K562 (cell line): ENCODE measurements around a stretch of chr9.

DNA sequence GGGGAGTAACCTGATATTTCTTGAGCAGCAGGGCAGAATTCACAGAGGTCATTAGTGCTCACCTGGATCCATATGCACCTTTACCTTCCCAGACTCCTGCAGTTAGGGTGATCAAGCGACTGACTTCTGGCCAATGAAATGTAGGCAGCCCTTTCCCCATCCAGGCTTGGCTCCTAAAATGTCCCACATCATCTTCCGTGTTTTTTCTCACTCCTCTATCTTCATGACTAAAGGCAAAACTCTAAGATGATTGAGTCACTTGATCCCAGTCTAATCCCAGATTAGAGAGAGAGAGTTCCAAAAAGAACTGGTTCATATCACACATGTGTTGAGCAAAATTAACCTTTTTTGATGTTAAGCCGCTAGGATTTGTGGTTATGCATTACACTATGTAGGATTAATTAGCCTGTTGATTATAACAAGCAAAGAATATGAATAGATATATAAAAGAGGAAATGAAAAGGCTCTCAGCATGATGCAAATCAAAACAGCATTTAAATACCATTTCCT, 187.8 kb upstream of the S1PR3 start:
- RAMPAGE, long total RNA: no peak
- RRBS: no CpG with 5 or more reads among the region's 3 CpGs
PRO-cap:
- standard: no peak
- CoPRO, capped RNA only, 2 experiments: no peak in any of the 2 experiments
- CoPRO, capped and uncapped RNA, 2 experiments: no peak in any of the 2 experiments
- CoPRO, uncapped RNA only, 2 experiments: no peak in any of the 2 experiments
CAGE:
- cytosol, long polyA plus RNA: no peak
- long polyA plus RNA: no peak
- nucleolus, long total RNA: no peak
- nucleus, long polyA plus RNA: no peak

DNA sequence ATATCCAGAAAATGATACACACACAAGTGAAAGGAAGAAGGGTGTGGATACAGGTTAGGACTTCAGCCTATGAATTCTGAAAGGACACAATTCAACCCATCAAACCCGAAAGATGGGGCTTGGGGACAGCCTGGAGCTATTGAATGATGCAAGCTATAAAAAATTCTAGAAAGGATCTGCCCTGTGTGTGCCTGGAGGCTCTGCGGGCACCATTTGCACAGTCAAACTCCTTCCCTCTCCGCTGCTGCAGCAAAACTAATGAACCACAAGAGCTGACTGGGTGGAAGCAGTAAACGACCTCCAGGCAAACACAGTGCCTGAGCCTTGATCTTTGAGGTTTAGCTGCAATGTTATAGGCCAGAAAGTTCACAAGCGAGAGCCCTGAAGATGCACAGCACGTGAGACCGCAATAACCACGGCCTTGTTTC, 69.3 kb upstream of the S1PR3 start:
- RAMPAGE, long total RNA: no peak
- RRBS: no CpG with 5 or more reads among the region's 8 CpGs
PRO-cap:
- standard: no peak
- CoPRO, capped RNA only, 2 experiments: no peak in any of the 2 experiments
- CoPRO, capped and uncapped RNA, 2 experiments: no peak in any of the 2 experiments
- CoPRO, uncapped RNA only, 2 experiments: no peak in any of the 2 experiments
CAGE:
- cytosol, long polyA plus RNA: no peak
- long polyA plus RNA: no peak
- nucleolus, long total RNA: no peak
- nucleus, long polyA plus RNA: no peak

DNA sequence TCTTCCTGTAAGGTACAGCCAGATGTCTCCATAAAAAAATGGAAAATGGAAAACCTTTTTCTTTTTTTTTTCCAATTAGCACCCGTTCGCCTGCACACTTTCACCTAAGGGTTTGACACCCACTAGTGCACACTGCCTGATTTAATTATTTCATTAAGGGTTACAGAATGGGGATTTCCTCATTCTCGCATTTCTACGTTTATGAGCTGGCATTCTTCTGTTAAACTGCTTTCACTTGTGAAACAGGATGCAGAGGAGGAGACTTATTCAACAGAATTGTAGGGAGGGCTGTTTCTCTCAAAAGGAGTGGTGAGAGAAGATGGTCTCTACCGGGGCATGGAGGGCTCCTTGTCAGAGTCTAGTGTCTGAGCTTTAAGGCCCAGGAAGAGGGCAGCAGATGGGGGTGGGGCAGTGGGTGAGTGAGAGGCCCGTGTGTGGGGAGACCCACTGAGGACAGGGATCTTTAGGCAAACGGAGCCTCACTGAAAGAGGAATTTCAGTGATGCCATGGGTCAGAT, 2.1 kb upstream of the S1PR3 start:
- RAMPAGE, long total RNA: no peak
- RRBS: no CpG with 5 or more reads among the region's 7 CpGs
PRO-cap:
- standard: no peak
- CoPRO, capped RNA only, 2 experiments: no peak in any of the 2 experiments
- CoPRO, capped and uncapped RNA, 2 experiments: no peak in any of the 2 experiments
- CoPRO, uncapped RNA only, 2 experiments: no peak in any of the 2 experiments
CAGE:
- cytosol, long polyA plus RNA: no peak
- long polyA plus RNA: no peak
- nucleolus, long total RNA: no peak
- nucleus, long polyA plus RNA: no peak

GRCh38 chr9:88990546-88991038, 676 bp upstream of the S1PR3 start:
- RAMPAGE, long total RNA: no peak
- RRBS: 89% methylated on average over 6 of the region's 25 CpGs
PRO-cap:
- standard: no peak
- CoPRO, capped RNA only, 2 experiments: no peak in any of the 2 experiments
- CoPRO, capped and uncapped RNA, 2 experiments: no peak in any of the 2 experiments
- CoPRO, uncapped RNA only, 2 experiments: no peak in any of the 2 experiments
CAGE:
- cytosol, long polyA plus RNA: no peak
- long polyA plus RNA: no peak
- nucleolus, long total RNA: no peak
- nucleus, long polyA plus RNA: no peak

GRCh38 chr9:89226139-89226610, 47.6 kb upstream of the SHC3 start:
- RAMPAGE, long total RNA: no peak
- RRBS: no CpG with 5 or more reads among the region's 4 CpGs
PRO-cap:
- standard: no peak
- CoPRO, capped RNA only, 2 experiments: no peak in any of the 2 experiments
- CoPRO, capped and uncapped RNA, 2 experiments: no peak in any of the 2 experiments
- CoPRO, uncapped RNA only, 2 experiments: no peak in any of the 2 experiments
CAGE:
- cytosol, long polyA plus RNA: no peak
- long polyA plus RNA: no peak
- nucleolus, long total RNA: no peak
- nucleus, long polyA plus RNA: no peak

DNA sequence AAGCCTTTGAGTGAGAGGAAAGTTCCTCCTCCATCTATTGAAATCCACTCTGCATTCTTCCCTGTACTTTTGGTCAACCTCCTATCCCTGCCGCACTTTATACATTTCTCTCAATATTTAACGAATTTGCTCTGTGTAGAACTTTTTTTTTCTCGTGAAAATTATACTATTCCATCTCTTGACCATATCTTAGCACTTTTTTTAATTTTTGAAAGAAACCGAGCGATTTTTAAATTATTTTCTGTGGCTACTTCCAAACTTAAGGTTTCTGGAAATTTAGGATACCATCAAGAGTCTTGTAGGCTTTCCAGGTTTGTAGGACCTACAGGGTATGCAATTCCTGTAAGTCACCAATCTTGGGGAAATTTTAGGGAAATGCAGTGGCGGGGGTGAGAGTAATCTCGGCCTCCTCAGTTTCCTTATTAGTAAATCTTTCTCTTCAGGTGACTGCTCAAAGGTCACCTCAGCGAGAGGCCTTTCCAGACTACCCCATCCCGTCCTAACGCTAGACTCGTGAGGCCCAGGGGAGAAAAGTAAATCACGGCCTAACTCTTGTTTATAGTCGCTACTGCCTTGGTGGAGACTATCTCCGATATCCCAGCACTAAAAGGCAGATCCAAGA, 498 bp upstream of the SECISBP2 start:
- RAMPAGE, long total RNA: no peak
- RRBS: no CpG with 5 or more reads among the region's 14 CpGs
PRO-cap:
- standard: no peak
- CoPRO, capped RNA only, 2 experiments: no peak in any of the 2 experiments
- CoPRO, capped and uncapped RNA, 2 experiments: no peak in any of the 2 experiments
- CoPRO, uncapped RNA only, 2 experiments: peak in 2 of 2 experiments; most common plus-strand start position 237 of the sequence (in 1); most common minus-strand start position 72 of the sequence (in 1)
CAGE:
- cytosol, long polyA plus RNA: no peak
- long polyA plus RNA: no peak
- nucleolus, long total RNA: no peak
- nucleus, long polyA plus RNA: no peak

DNA sequence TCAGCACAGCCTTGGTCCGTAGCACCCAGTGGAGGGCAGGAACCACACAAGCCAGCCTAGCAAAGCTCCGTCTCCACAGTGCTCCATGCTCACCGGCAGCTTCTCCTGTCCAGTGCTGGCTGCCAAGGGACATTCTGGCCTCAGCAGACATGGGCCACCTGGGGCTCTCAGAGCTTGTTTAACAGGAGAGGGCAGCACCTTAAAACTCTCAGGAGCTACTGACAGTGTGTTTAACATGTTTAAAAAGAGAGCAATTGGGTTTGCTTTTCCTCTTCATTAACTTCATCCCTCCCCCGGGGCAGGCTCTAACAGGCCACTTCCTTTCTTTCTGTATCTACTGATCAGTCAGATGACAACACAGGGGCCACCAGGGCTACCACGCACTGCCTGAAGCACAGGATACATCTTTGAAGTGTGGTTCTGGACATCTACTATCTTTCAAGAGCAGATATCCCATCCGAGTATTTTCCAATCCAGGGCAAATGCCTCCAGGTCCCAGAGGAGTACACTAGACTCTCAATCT, 57.1 kb downstream of the SECISBP2 start:
- RAMPAGE, long total RNA: no peak
- RRBS: no CpG with 5 or more reads among the region's 6 CpGs
PRO-cap:
- standard: no peak
- CoPRO, capped RNA only, 2 experiments: no peak in any of the 2 experiments
- CoPRO, capped and uncapped RNA, 2 experiments: no peak in any of the 2 experiments
- CoPRO, uncapped RNA only, 2 experiments: no peak in any of the 2 experiments
CAGE:
- cytosol, long polyA plus RNA: no peak
- long polyA plus RNA: no peak
- nucleolus, long total RNA: no peak
- nucleus, long polyA plus RNA: no peak

- RAMPAGE, long total RNA: no peak
- RRBS: no CpG with 5 or more reads among the region's 16 CpGs
PRO-cap:
- standard: no peak
- CoPRO, capped RNA only, 2 experiments: no peak in any of the 2 experiments
- CoPRO, capped and uncapped RNA, 2 experiments: no peak in any of the 2 experiments
- CoPRO, uncapped RNA only, 2 experiments: no peak in any of the 2 experiments
CAGE:
- cytosol, long polyA plus RNA: no peak
- long polyA plus RNA: no peak
- nucleolus, long total RNA: no peak
- nucleus, long polyA plus RNA: no peak
Observed at GRCh38 chr9:89408496-89409308, 89.2 kb downstream of the SEMA4D start.

- RAMPAGE, long total RNA: no peak
- RRBS: no CpG with 5 or more reads among the region's 13 CpGs
PRO-cap:
- standard: no peak
- CoPRO, capped RNA only, 2 experiments: no peak in any of the 2 experiments
- CoPRO, capped and uncapped RNA, 2 experiments: no peak in any of the 2 experiments
- CoPRO, uncapped RNA only, 2 experiments: no peak in any of the 2 experiments
CAGE:
- cytosol, long polyA plus RNA: no peak
- long polyA plus RNA: no peak
- nucleolus, long total RNA: no peak
- nucleus, long polyA plus RNA: no peak
Observed at GRCh38 chr9:89426454-89427096, 71.3 kb downstream of the SEMA4D start.

DNA sequence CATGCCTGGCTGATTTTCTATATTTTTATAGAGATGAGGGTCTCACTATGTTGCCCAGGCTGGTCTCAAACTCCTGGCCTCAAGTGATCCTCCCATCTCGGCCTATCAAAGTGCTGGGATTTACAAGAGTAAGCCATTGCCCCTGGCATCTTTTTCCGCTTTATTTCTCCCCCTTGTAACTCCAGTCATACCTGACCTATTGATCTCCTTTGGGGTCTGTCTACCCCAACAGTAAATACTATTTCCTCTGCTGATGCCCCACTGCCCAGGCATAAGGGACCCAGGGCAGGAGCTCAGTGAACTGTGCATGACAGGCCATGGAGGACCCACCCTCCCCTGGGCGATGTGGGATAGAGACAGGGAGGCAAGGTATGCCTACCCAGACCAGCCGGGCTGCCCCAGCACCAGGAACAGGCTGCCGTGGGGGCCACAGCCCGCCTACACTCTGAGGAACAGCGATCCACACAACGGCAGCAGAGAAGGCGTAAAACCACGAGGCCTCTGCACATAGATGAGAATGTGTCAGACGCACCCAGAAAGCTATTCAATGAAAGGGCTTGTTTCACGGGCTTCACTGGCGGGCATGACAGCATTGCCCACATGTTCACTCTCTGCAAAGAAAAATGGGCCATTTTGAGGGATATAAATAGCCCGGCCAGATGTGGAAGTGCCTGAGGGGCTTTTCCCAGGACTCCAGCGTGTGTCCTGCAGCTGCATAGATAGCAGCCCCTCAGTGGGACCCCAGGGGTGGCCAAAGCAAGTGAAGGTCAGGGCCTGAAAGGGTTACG, 49.6 kb downstream of the SEMA4D start:
- RAMPAGE, long total RNA: no peak
- RRBS: no CpG with 5 or more reads among the region's 16 CpGs
PRO-cap:
- standard: no peak
- CoPRO, capped RNA only, 2 experiments: no peak in any of the 2 experiments
- CoPRO, capped and uncapped RNA, 2 experiments: no peak in any of the 2 experiments
- CoPRO, uncapped RNA only, 2 experiments: no peak in any of the 2 experiments
CAGE:
- cytosol, long polyA plus RNA: no peak
- long polyA plus RNA: no peak
- nucleolus, long total RNA: no peak
- nucleus, long polyA plus RNA: no peak

- RAMPAGE, long total RNA: no peak
- RRBS: no CpG with 5 or more reads among the region's 7 CpGs
PRO-cap:
- standard: no peak
- CoPRO, capped RNA only, 2 experiments: no peak in any of the 2 experiments
- CoPRO, capped and uncapped RNA, 2 experiments: no peak in any of the 2 experiments
- CoPRO, uncapped RNA only, 2 experiments: no peak in any of the 2 experiments
CAGE:
- cytosol, long polyA plus RNA: no peak
- long polyA plus RNA: no peak
- nucleolus, long total RNA: no peak
- nucleus, long polyA plus RNA: no peak
Observed at GRCh38 chr9:89477361-89477784, 20.5 kb downstream of the SEMA4D start.

DNA sequence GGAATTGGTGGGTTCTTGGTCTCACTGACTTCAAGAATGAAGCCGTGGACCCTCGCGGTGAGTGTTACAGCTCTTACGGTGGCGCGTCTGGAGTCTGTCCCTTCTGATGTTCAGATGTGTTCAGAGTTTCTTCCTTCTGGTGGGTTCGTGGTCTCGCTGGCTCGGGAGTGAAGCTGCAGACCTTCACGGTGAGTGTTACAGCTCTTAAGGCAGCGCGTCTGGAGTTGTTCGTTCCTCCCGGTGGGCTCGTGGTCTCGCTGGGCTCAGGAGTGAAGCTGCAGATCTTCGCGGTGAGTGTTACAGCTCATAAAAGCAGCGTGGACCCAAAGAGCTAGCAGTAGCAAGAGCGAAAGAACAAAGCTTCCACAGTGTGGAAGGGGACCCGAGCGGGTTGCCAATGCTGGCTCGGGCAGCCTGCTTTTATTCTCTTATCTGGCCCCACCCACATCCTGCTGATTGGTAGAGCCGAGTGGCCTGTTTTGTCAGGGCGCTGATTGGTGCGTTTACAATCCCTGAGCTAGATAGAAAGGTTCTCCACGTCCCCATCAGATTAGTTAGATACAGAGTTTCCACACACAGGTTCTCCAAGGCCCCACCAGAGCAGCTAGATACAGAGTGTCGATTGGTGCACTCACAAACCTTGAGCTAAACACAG, 18.3 kb downstream of the SEMA4D start:
- RAMPAGE, long total RNA: no peak
- RRBS: no CpG with 5 or more reads among the region's 28 CpGs
PRO-cap:
- standard: unidirectional peak, minus-strand start at position 393 of the sequence
- CoPRO, capped RNA only, 2 experiments: no peak in any of the 2 experiments
- CoPRO, capped and uncapped RNA, 2 experiments: no peak in any of the 2 experiments
- CoPRO, uncapped RNA only, 2 experiments: no peak in any of the 2 experiments
CAGE:
- cytosol, long polyA plus RNA: no peak
- long polyA plus RNA: no peak
- nucleolus, long total RNA: no peak
- nucleus, long polyA plus RNA: no peak

- RAMPAGE, long total RNA: no peak
- RRBS: no CpG with 5 or more reads among the region's 12 CpGs
PRO-cap:
- standard: no peak
- CoPRO, capped RNA only, 2 experiments: no peak in any of the 2 experiments
- CoPRO, capped and uncapped RNA, 2 experiments: no peak in any of the 2 experiments
- CoPRO, uncapped RNA only, 2 experiments: no peak in any of the 2 experiments
CAGE:
- cytosol, long polyA plus RNA: no peak
- long polyA plus RNA: no peak
- nucleolus, long total RNA: no peak
- nucleus, long polyA plus RNA: no peak
Observed at GRCh38 chr9:89623319-89624036, 18.7 kb downstream of the GADD45G start.

GRCh38 chr9:89624037-89624675, 19.3 kb downstream of the GADD45G start:
- RAMPAGE, long total RNA: no peak
- RRBS: no CpG with 5 or more reads among the region's 16 CpGs
PRO-cap:
- standard: no peak
- CoPRO, capped RNA only, 2 experiments: no peak in any of the 2 experiments
- CoPRO, capped and uncapped RNA, 2 experiments: no peak in any of the 2 experiments
- CoPRO, uncapped RNA only, 2 experiments: no peak in any of the 2 experiments
CAGE:
- cytosol, long polyA plus RNA: no peak
- long polyA plus RNA: no peak
- nucleolus, long total RNA: no peak
- nucleus, long polyA plus RNA: no peak

DNA sequence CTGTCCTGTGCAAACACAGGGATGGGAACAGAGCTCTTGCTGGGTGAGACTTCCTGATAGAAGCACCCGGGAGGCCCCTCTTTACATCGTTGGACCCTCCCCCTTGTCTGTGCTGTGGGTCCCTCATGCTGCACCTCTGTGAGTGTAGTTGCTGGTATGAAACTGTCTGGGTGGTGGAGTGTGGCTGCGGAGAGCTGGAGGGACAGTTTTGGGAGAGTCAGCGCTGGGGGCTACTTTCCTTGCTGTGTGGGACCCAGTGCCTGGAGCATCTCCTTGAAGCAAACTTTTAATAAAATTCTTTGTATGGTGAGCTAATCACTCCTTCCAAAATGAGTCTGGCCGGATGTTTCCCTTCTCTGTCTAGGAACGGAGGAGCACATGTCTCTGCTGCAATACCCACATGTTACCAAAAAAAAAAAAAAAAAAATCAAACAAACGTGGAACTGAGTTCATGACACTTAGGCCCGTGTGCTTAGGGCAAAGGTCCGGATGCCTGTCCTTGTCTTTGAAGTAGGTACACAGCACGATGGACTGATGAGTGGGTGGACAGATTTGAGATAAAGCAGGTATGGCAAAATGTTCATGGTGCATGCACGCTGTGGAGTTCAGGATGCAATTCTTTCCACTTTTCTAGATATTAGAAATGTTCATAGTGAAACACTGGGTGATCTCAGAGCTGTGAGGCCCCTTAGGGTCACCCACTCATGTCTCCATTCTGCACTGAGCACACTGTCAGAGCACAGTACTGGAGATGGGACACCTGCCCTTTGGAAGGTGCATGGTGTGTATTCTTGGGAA, 43.4 kb downstream of the GADD45G start:
- RAMPAGE, long total RNA: no peak
- RRBS: no CpG with 5 or more reads among the region's 11 CpGs
PRO-cap:
- standard: no peak
- CoPRO, capped RNA only, 2 experiments: no peak in any of the 2 experiments
- CoPRO, capped and uncapped RNA, 2 experiments: no peak in any of the 2 experiments
- CoPRO, uncapped RNA only, 2 experiments: no peak in any of the 2 experiments
CAGE:
- cytosol, long polyA plus RNA: no peak
- long polyA plus RNA: no peak
- nucleolus, long total RNA: no peak
- nucleus, long polyA plus RNA: no peak

- RAMPAGE, long total RNA: no peak
- RRBS: 33% methylated on average over 1 of the region's 6 CpGs
PRO-cap:
- standard: no peak
- CoPRO, capped RNA only, 2 experiments: no peak in any of the 2 experiments
- CoPRO, capped and uncapped RNA, 2 experiments: no peak in any of the 2 experiments
- CoPRO, uncapped RNA only, 2 experiments: no peak in any of the 2 experiments
CAGE:
- cytosol, long polyA plus RNA: no peak
- long polyA plus RNA: no peak
- nucleolus, long total RNA: no peak
- nucleus, long polyA plus RNA: no peak
Observed at GRCh38 chr9:89653906-89654315, 49.1 kb downstream of the GADD45G start.

GRCh38 chr9:89656002-89656746, 51.4 kb downstream of the GADD45G start:
- RAMPAGE, long total RNA: no peak
- RRBS: no CpG with 5 or more reads among the region's 20 CpGs
PRO-cap:
- standard: no peak
- CoPRO, capped RNA only, 2 experiments: no peak in any of the 2 experiments
- CoPRO, capped and uncapped RNA, 2 experiments: no peak in any of the 2 experiments
- CoPRO, uncapped RNA only, 2 experiments: no peak in any of the 2 experiments
CAGE:
- cytosol, long polyA plus RNA: no peak
- long polyA plus RNA: no peak
- nucleolus, long total RNA: no peak
- nucleus, long polyA plus RNA: no peak

- RAMPAGE, long total RNA: no peak
- RRBS: no CpG with 5 or more reads among the region's 18 CpGs
PRO-cap:
- standard: no peak
- CoPRO, capped RNA only, 2 experiments: no peak in any of the 2 experiments
- CoPRO, capped and uncapped RNA, 2 experiments: no peak in any of the 2 experiments
- CoPRO, uncapped RNA only, 2 experiments: no peak in any of the 2 experiments
CAGE:
- cytosol, long polyA plus RNA: no peak
- long polyA plus RNA: no peak
- nucleolus, long total RNA: no peak
- nucleus, long polyA plus RNA: no peak
Observed at GRCh38 chr9:89730505-89731200, 125.8 kb downstream of the GADD45G start.